Parotid gland (tissue), 1 donor: ENCODE measurements around the gene SH3D19.

GRCh38 chr4:150579469-150580348 is 2.2 kb upstream of the MAB21L2 start:
- PRO-cap: unidirectional peak, minus-strand start at chr4:150579926

- PRO-cap: no peak
Measured at GRCh38 chr4:151204797-151205853, 71.8 kb upstream of the PRSS48 start.

- PRO-cap: no peak
Measured at GRCh38 chr4:151316730-151316946, 8.8 kb downstream of the SH3D19 start.

DNA sequence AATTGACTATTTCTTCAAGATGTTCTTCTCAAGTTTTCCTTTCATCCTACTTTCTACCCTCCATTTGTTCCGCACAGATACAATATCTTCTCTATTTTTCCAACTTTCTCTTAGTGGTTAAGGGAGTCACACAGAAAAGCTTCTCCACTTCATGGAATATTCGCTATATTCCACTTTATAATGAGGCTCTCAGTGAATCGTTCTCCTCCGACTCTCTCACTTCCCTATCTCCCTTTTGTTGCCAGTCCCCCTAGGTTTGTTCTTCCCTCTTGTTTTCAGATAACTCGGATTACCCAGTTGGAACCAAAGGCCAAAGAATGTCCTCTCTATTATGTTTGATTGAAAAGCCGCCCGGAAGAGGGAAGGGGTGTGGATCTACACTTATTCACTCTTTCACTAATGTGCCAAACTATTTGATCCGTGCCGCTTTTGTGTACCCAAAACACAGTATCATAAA is 1.2 kb downstream of the SH3D19 start:
- PRO-cap: no peak

GRCh38 chr4:151325400-151326203 is at the start of gene SH3D19:
Gene SH3D19, minus strand, starts transcription at chr4:151325605.
- PRO-cap: unidirectional peak, minus-strand start at chr4:151325627

- PRO-cap: no peak
Measured at GRCh38 chr4:151331535-151332098, 6.2 kb upstream of the SH3D19 start.

GRCh38 chr4:151649325-151650358 is 111.2 kb downstream of the GATB start:
- PRO-cap: no peak

DNA sequence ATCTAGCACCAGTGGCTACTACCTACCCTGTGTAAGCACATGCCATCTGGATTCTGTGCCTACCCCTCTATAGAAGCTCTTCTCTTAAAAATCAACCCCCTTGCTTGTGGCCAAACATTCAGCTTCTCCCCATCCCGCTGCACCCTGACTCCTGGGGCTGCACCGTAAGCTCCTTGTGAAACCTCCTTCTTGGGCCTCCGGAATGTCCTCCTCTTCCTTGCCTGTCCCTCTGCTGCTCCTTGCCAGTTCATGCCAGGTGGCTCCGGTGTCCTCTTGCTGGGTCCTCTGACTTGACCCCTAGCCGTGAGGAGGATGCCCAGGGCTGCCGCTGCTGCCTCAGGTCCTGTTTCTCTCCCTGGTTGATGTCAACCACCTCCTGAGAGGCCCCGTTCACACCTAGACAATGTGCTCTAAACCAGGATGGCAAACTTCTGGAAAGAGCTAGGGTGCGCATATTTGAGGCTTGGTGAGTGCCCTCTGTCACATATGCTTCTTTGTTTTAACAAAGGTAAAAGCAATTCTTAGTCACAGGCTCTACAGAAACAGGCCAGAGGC is 77.5 kb downstream of the GATB start:
- PRO-cap: no peak

DNA sequence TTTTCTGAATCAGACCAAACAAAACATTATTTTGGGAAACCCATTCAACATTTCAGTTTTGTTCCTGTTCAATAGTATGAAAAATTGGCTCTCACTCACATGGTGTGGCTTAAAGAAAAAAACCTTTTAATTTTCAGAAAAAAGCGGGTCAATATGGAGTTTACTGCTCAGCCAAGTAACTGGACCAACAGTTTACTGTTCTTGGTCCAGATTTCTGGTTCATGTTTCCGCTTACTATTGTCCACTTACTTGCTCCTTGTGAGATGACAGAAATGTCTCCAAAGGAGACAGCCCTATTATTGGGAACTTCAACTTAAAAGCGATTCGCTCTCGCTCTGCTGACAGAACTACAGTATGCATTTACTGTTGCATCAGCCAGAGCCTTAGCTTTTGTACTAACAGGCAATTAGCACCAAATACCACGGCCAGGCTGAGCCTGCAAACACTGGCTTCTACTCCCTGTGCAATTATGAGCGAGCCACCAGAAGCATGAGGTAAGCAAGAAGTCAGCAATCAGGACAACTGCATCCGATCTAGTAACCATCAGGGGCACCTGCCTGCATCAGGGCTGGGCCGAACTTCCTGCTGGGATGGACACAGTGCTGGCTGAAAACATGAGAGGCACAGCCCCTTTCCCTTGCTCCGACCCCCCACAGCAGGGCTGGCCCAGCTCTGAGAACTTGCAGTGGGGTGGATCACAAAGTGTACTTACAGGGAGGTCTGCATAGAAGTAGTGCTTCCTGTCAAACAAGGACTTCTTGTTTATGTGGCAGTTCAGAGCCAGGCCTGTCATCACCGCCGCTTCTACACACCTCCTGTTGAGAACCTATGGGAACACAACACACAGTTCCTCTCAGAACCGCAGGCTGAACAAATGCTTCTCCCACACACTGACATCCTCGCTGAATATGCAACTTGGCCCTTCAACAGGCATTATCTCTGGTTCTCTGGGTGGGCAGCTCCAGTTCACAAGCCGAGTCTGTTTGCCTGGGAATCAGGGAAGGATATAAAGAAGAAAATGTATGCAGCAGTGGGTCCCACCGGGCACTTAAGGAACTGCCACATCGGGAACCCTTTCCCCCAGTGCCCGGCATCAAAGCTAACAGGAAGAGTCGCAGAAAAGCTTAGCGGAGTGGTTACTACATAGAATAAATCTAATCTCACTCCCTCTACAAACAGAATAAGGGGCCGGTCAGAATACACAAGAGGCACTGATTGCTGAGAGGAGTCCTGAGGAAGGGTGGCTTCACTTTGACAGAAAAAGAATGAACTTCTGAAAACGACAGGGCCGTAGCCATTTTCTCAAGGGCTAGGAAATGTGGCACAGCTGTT is 41.6 kb downstream of the GATB start:
- PRO-cap: no peak

- PRO-cap: no peak
Measured at GRCh38 chr4:151781851-151782175, 21.0 kb upstream of the GATB start.

DNA sequence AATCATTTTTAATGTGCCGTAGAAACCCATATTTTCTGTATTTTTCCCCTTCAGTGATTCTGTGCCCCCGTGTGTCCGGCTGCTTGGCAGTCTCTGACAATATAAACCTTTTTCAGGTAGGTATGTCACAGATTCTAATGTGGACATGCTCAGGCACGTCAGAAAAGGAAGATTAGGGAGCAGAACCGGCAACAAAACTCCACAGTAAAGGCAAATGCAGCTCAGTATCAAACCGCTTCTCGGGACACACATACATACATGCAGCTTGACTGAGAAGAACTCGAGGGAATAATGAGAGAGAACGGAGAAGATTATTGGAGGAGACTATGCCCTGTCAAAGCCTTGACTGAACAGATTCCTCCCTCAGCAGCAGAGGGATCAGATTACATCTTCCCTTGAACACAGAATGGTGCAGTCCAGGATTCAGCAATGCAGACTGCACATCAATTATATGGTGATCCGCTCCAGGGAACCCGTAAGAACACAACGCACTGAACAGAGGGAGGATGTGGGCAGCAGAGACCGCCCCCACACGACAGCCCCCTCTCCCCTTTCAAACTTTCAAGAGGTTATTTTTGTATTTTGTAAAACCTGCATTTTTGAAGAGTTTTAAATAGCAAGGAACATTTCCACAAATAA is 183.3 kb downstream of the FBXW7 start:
- PRO-cap: bidirectional peak, plus-strand start at position 414 of the sequence, minus-strand start at position 201 of the sequence

DNA sequence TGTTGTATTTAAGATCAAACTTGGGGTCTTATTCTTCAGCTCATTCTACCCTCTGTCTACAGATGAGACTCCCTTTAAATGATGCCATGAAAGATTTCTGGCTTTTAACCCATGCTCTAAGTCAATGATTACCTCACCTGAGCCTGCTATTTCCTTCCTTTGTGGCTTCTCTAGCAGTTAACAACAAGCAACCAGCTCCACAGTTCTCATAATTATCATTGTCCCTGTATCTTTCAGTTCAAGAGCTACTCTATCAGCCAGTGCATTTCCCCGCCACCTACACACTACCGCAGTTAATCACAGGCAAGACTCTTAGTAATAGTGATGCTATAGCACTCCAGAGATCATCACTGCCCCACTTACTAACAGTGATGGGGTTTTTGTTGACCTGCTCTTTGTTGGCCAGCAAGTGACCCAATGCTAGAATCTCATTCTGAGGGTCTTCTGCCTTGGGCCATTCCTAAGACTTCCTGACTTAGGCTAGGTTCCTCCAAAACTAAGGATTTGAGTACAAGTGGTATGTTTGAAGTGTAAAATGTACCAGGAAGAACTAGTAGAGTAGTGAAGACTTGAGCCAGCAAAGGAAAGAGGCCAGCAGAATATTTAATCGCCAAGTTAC is 18.4 kb upstream of the FBXW7 start:
- PRO-cap: no peak

DNA sequence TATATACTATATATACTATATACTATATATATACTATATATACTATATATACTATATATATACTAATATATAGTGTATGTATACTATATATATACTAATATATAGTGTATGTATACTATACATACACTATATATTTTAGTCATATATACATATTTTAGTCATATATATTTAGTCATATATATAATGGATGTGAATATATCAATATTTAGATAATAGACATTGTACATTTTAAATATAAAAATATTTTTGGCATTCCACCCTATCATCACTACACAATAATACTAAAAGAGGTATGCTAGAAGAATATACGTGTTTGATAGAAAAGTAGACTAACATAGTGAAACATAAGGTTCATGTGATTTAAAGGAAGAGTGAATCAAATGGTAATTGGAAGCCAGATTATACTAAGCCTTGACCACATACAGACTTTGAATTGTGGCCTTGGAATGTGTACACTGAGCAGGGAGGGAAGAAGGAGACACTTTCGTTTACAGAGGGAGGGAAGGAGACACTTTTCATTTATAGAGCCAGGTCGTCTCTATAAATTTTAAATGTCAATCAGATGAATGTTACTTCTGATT is 46.2 kb upstream of the FHDC1 start:
- PRO-cap: no peak

DNA sequence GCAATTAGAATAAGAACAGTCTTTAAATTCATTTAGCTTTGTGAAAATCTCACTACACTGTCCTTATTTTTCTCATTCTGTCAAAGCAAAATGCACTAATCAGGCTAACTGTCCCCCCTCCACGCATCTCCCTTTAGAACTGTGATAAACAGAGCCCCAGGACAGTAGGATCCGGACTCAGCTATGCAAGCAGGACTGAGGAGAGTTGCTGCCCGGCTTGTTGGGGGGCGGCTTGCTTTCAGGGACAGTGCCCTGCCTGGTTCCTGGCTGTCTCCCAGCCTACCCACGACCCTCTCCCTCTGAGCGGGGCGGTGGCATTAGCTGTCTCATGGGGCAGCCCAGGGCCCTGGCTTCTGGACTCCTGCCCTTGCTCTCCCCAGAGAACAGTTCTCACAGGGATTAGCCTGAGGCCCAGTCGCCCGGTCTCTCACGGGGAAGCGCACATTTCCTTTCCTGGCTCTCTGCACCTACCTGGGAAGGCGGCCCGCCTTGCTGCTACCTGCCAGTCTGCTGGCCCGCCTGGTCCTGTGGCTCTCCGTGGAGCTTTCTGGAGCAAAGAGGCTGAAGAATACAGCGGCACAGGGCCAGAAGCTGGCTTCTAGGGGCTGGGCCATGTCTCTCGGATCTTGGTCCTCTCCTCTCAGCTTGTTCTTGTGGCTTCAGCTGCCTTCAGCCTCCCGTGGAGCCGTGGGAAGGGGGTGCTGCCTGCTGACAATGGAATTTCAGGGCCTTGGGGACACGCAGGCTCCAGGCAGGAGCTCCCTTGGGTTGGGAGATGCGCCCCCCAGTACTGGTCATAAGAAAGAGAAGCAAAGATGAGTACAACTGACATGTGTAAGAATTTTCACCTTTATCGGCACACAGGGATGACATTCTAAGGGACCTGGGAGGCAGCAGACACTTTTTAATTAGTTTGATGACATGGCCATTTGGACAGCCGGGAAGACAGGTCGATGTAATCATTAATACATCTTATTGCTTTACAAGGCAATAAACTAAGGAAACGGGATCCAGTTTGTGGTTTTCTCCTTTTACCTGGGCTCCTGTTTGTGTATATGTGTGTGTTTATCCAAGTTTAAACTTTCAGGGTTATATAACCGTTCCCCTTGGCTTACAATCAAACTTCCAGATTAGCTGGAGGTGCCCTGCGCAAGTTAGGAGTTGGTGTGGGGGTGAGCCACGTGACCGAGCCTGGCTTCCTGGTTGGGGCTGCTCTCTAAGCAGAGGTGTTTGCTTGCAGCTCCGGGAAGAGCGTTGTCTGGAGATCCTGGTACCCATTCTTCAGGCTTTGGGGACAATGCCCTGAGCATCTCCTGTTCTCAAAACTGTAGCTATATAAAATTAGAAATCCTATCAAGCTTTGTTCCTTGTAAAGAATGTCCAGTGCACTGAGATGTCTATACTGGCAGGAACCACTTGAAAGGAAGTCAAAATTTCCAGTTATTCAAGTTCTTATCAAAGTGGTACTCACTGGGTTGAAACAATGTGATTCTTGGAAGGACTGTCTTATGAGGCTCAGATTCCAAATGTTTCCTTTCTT is 128.8 kb downstream of the FHDC1 start:
- PRO-cap: no peak

GRCh38 chr4:153127791-153128435 is 76.3 kb upstream of the TRIM2 start:
- PRO-cap: no peak

GRCh38 chr4:153207494-153207886 is 3.2 kb downstream of the TRIM2 start:
- PRO-cap: no peak

- PRO-cap: no peak
Measured at GRCh38 chr4:153219803-153220431, 15.7 kb downstream of the TRIM2 start.

- PRO-cap: no peak
Measured at GRCh38 chr4:153233638-153234366, 29.6 kb downstream of the TRIM2 start.

DNA sequence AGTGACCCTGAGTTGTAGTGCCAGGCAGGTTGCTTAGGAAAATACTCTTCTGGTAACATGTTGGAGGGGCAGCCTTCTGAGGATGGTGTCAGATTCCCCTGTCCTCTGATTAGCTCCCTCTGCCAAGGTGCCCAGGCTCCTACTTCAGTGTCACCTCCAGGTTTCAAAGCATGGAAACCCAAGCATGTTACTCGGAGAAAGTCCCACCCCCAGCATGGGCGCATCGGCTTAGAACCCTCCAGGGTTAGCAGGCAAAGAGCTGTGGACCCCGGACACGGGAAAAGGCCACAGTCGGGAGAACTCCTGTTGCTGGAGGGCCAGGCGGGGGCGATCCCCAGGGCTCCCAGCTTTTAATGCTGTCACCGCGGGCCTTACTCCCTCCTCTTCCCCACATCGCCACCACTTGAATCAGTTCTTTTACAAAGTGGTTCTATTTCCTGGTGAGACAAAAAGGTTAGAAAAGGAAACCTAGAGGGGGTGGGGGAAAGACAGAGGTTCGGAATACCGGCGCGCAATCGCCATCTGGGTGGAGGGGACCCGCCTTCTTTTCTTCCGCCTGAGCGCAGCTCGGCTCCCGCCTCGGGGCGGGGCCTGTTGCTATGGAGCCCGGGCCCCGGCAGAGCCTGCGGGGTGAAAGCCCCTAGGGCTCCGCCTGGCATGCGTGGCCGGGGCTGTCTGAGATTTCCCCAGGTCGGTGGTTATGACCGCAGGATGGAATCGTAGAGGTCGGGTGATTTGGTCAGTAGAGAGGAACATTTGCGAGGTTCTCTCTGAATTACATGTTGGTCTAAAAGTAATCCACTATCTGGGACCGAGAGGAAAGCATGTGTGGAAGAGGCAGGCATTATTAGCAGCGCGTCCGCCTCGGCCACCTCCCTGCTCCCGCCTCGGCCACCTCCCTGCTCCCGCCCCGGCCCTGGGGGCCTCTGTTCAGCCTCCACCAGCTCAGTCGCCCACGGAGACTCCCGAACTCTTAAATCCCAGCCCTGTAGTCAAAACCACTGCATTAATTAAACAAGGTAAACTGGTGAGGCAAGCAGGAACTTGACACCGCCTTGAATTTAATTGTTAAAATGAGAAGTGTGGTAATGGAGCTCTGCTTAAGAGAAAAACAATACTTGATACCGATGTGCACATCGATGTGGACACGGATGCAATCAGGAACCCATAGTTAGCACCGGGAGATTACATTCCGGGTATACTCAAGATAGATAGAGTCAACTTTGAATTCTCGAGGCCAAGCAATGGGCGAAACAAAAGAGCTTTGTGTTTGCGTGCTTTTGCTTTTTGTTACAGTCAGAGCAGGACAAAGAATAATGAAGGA is 44.9 kb downstream of the TRIM2 start:
- PRO-cap: no peak

DNA sequence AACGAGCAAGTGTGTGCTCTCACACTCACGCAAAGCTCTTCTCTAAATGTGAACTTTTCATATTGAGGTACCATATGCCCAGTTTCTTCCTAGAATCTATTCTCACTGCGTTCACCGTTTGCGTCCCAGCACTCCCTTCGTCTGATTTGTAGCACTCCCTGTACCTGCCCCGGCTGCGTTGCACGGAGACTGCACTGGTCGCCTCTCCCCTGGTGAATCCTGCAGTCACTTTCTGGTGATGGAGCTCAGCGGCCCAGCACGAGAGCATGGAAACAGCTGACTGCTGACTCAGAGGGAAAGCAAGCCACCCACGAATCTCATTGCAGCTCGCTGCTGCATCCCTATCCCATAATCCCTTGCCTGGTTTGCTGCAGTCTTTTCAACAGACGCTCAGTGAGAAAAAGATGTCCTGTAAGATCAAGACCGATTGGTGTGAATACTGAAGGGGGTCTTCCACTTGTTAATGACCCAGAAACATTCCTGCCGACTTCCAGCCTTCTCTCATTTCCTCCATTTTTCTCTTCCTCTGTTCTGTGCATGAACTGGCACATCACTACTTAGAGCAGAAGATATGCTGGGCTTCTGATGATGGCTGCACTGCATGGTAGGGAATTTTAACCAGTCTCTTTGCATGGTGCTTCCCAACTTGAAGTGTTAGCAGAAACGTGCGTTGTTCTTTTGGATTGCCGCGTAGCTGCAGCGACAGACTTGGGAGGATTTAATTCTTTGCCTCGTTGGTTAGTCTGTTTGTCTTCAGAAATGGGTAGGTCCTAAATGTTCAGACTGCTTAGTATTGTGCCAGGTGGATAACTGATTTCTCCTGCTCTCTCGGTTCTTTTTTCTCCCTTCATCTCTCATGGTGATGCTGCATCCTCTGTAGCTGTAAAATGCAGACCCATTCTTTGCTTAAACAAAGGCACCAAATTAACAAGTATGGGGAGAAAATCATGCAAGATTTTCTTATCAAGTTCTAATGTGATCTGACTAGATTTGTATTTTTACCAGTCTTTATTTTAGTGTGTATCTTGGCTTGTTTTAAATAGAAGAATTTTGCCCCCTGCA is 53.1 kb downstream of the TRIM2 start:
- PRO-cap: no peak